ENCODE measurements around the genes CELF4 and SLC14A2.

- RAMPAGE, total RNA = no peak
These were observed 42.1 kb downstream of the TPGS2 start for GRCh38 chr18:36786614-36787264.

DNA sequence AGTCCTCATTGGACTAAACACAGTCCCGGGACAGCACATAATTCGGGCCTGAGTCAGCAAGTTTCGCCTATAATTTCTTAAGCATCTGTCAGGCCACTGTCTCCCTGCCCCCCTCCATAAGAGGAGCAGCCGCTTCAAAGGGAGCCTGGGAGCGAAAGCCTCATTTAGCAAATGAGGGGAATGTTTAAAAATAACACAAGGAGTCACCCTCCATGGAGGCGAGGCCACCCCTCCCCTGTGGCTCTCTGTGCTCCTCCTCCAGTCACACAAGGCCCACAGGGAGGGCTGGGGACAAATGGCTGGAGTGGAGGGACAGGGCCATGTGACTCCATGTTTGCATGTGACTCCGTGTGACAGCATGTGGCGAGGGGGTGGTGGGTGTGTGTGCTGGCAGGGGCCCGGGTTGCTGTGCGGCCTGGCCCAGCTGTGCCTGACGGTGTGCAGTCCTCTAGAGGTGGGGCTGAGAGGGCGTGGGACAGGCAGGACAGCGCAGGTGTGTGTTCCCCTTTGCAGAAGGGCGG, 162.3 kb downstream of the CELF4 start:
- RAMPAGE, total RNA = no peak

- RAMPAGE, total RNA = no peak
These were observed 78.3 kb downstream of the CELF4 start for GRCh38 chr18:37487221-37487835.

- RAMPAGE, total RNA = no peak
These were observed at the start of gene CELF4 for GRCh38 chr18:37565380-37566343. CELF4 (minus strand) TSS chr18:37565798.

DNA sequence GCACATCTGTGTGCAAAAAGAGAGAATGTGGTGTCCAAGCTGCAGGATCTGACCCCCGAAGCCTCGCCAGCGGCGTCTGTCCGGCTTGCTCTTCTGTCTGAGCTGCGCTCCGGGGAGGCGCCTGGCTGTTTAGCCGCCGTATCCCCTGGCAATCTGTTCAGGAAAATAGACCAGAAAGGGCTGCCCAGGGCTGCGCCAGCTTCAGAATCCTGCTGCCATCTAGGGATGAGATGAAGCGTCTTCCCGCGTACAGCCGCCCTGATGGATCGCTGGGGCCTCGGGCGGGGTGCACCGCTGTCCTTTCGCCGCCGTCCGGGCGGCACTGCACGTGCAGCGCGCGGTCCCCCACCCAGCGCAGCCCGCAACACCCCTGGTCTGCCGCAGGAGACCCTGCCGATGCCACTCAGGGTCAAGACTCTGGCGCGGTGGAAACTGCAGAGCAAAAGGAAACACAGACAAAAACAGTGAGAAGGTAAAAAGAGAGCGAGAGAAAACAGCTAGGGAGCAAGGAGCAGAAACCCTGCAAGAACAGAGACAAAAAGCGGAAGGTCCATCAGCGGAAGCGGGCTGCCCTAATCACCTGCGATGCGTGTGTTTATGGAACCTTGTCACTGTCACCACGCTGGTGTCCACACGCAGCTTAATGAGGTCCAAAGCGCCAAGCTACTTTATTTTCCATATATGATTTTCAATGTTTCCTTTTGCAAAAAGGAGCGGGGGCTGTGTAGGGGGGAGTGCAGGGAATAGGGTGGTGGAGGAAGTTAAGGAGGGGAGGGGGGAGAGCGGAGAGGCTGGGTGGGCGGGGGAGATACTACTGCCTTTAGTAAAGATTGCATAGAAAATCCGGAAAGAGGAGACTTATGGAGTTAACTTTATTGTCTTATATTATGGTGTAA, 2113.3 kb upstream of the PIK3C3 start:
- RAMPAGE, total RNA = no peak

DNA sequence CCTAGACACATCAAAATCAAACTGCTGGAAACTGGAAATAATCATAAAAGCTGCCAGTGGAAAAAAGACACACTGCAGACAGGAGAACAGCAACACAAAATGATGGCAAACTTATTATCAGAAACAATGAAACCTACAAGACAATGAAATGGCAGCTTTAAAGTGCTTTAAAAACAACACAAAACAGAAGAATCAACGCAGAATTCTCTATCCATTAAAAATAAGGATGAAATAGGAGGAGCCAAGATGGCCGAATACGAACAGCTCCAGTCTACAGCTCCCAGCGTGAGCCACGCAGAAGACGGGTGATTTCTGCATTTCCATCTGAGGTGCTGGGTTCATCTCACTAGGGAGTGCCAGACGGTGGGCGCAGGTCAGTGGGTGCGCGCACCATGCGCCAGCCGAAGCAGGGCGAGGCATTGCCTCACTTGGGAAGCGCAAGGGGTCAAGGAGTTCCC, 323.5 kb upstream of the PIK3C3 start:
- RAMPAGE, total RNA = no peak

GRCh38 chr18:44718009-44718586, 37.4 kb downstream of the SETBP1 start:
- RAMPAGE, total RNA = no peak

GRCh38 chr18:44750393-44751308, 70.0 kb downstream of the SETBP1 start:
- RAMPAGE, total RNA = no peak

DNA sequence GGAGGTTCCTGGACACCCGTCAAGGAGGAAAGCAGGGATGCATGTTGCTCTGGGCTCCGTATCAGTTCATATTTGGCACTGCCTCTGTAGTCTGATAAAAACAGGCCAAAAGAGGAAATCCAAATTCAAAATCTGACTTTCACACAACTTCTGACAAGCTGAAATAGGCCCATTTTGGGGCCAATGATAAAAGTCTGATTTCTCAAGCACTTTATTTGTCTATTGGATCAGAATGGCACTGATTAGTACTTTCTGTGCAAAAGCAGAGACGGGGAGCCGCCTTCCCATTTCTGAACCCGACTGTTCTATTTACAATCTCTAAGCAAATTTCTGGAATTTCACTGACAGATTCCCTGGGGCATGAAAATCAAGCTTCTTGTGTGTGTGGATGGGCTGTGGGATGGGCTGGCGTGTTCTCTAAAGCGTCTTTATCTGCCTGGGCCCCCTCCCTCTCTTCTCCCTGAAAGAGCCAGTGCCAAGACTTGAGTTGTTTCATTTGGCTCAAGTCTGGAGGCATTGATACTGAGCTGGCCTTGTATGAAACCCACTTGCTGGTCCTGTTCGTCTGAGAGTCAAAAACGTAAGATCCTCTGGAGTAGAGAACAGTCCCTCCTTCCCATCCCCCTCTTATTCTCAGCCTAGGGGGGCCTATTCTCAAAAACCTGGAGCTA, 97.1 kb downstream of the SETBP1 start:
- RAMPAGE, total RNA = no peak

DNA sequence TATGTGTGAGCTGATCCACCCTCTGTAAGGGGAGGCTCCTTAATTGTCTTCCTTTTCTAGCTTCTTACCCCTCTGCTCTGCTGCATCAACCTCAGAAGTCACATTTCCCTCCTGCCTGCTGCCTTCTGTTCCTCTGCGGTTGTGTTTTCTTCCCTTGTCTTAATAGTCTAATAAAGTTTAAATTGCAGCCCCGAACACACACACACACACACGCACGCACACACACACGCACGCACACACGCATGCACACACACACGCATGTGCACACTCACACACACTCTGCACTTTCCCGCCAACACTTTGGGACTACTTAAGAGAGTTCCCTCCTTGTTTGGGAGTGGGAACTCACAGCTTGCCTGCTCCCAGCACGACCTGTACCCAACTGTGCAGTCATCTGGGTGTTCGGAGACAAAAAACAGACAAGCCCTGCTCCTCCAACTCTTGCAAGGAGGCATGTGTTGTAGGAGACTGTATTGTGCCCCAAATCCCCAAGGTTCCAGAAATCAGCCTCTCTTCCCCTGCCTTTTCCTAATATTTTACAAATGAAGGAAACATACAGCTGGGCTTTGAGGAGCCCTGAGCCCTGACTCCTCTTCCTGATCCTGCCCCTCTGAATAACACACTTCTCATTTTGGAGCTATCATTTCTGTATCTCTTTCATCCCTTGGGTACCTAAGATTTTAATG, 99.2 kb downstream of the SETBP1 start:
- RAMPAGE, total RNA = no peak

GRCh38 chr18:44792134-44793191, 111.8 kb downstream of the SETBP1 start:
- RAMPAGE, total RNA = no peak

DNA sequence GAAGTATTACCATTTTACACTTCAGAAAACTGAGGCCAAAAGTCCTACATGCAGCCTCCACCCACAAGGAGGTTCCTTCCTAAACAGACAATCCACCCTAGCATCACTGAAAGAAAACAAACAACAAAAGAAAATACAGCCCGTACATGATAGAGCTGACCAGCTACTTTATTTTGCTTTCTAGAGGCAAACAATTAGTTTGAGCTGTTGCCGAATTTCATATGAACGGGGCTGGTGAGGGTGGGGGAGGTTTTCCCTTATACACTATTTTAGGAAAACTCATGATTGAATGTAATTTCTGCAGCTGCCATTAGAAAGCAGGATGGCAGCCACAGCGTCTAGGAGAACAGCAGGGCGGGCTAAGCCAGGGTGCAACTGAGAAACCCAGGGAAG, 335.3 kb downstream of the SETBP1 start:
- RAMPAGE, total RNA = no peak

- RAMPAGE, total RNA = no peak
These were observed at the start of gene SLC14A2 for GRCh38 chr18:45615415-45615745. SLC14A2 (plus strand) TSS chr18:45615476.

DNA sequence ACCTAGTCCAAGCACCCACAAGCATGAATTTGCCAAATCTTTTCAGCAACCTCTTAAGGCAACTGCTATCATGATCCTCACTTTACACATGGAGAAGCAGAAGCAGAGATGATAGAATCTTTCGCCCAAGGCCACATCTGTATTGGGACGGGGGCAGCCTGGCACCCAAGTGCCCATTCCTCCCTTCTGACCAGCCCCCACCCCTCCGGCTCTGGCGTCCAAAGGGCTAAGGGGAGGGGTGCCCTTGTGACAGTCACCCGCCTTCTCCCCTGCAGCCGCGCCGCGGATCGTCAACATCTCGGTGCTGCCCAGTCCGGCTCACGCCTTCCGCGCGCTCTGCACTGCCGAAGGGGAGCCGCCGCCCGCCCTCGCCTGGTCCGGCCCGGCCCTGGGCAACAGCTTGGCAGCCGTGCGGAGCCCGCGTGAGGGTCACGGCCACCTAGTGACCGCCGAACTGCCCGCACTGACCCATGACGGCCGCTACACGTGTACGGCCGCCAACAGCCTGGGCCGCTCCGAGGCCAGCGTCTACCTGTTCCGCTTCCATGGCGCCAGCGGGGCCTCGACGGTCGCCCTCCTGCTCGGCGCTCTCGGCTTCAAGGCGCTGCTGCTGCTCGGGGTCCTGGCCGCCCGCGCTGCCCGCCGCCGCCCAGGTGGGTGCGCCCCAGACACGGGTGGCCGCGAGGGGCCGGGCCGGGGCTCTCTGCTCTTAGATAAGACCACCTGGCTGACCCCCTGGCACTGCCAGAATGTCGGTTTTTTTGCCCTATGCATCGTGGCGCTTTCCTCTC, 13.2 kb downstream of the SIGLEC15 start:
- RAMPAGE, total RNA = no peak

GRCh38 chr18:45962841-45963496, 4.2 kb downstream of the EPG5 start:
- RAMPAGE, total RNA = no peak

DNA sequence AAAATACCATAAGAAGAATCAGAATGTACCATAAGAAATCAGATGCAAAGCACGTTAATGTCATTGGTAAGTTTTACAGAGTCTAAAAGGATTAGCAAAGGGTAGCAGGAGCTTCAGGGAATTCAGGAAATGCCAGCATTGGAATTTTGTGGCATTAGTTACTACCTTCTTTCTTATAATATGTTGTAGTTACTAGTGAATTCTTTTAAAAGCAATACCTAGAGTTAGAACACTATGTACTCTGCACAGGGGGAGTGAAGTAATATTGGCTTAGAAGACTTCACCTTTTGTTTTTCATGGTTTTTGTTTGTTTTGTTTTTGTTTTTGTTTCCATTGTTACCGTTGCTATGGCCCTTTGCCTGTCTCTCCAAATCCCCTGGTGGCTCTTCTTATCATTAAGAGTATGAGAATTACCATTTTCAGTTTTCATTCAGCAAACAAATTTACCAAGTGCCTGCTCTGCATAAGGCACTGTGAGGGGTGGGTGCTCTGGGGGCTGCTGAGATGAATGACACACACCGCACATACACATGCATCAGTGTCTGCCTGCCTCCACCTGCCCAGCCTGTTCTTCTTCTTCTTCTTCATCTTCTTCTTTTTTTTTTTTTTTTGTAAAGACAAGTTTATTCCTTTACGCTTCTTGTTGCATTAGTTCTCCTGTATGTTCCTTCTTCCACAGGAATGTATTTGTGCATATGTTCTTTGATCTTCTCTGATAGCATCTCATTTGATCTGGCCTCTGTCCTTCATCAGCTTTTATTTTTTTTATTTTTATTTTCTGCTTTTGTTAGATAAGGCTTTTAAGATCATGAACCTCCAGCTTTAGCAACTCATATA, 69.5 kb upstream of the RNF165 start:
- RAMPAGE, total RNA = no peak

GRCh38 chr18:46422487-46422976, 88.7 kb downstream of the RNF165 start:
- RAMPAGE, total RNA = no peak

- RAMPAGE, total RNA = no peak
These were observed 125.8 kb downstream of the LOXHD1 start for GRCh38 chr18:46531297-46531508.

- RAMPAGE, total RNA = no peak
These were observed 174.1 kb downstream of the SMAD2 start for GRCh38 chr18:47756360-47756787.

DNA sequence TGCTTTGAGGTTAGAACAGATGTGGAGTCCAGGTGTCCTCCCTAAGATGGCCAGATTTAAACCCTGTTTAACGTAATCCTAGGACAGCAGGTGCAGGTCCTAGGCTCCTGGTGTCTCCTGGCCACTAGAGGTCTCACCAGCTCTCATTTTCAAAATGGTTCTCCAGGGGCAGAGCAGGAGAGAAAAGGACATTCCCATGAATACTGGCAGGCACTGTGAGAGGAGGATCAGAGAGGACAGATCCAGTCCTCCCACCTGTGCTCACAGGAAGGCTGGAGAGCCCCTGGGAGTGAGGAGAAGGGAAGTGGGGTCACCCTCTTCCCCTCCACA, 100.6 kb upstream of the SMAD2 start:
- RAMPAGE, total RNA = no peak